Mesenchymal stem cell of adipose (primary cell): ENCODE measurements around the genes CR1, TRAF3IP3 and KCNH1.

DNA sequence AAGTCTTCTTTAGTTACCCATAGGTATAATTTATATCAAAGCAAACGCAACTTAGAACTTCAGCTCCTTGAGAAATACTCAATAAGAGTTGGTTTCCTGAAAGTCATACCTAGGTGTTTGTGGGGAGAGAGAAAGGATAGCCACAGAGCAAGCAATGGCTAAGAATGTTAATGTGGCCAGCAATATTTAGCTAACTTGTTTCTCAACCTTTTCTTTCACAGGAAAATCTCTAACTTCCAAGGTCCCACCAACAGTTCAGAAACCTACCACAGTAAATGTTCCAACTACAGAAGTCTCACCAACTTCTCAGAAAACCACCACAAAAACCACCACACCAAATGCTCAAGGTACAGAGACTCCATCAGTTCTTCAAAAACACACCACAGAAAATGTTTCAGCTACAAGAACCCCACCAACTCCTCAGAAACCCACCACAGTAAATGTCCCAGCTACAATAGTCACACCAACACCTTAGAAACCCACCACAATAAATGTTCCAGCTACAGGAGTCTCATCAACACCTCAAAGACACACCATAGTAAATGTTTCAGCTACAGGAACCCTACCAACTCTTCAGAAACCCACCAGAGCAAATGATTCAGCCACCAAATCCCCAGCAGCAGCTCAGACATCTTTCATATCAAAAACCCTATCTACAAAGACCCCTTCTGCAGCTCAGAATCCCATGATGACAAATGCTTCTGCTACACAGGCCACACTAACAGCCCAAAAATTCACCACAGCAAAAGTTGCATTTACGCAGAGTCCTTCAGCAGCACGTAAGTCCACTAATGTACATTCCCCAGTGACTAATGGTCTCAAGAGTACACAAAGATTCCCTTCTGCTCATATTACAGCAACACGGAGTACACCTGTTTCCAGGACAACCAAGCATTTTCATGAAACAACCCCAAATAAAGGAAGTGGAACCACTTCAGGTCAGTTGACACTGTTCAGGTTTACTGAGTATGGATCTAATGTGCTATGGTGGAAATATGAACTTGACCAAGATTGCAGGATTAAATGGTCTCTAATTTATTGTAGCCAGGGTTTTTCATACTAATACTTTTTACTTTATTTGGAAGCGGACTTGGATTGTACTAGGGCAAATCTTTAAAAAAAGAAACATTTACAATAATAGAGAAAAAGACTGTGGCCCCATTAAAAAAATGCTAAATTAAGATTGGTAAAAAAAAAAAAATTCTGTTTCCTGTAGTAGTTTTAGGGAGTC, 15.4 kb downstream of the CD55 start:
- CAGE, long polyA plus RNA, result no peak

DNA sequence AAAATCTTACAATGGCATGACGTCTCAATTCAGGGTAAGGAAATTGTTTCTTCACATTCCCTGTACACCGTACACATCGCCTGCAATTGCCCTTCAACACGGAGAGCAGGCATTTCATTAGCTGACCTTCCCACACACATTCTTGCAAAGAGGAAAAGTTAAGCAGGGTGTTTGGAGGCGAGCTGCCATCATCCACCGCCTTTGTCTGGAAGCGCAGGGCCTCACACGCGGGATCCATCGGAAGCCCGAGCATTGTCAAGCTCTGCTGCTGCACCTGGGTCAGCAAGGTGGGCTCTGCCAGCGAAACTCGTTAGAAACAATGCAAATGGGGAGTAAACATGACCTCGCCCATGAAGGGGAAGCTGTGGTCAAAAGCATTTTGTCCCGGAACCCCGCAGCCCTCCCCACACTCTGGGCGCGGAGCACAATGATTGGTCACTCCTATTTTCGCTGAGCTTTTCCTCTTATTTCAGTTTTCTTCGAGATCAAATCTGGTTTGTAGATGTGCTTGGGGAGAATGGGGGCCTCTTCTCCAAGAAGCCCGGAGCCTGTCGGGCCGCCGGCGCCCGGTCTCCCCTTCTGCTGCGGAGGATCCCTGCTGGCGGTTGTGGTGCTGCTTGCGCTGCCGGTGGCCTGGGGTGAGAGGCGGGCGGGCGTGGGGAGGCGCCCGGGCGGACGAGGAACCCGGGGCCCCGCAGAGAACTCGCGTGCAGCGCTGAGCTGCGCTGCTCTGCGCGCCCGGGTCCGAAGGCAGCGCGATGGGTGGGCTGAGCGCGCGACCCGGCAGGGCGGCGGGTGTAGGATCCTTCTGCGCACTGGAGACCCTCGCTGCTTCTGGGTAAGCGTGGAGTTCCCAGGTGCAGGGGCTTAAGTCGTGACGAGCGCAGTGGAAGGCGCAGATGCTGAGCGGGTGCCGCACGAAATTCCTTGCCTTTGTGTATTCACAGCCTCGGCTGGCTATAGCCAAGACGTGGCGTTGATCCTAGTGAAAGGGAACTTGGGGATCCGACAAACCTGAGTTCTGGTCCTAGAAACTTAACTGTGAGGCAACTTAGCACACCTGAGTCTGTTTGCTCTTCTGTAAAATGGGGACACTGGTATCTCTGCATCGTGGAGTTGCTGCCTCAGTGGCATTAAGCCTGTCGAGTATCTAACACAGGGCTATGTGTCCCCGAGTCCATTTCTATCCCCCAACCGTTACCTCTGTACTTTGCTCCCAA, at the start of gene CR1:
CR1 (plus strand) TSS at position 407 of the 1,220 bp plus-strand sequence.
- CAGE, long polyA plus RNA, result no peak

DNA sequence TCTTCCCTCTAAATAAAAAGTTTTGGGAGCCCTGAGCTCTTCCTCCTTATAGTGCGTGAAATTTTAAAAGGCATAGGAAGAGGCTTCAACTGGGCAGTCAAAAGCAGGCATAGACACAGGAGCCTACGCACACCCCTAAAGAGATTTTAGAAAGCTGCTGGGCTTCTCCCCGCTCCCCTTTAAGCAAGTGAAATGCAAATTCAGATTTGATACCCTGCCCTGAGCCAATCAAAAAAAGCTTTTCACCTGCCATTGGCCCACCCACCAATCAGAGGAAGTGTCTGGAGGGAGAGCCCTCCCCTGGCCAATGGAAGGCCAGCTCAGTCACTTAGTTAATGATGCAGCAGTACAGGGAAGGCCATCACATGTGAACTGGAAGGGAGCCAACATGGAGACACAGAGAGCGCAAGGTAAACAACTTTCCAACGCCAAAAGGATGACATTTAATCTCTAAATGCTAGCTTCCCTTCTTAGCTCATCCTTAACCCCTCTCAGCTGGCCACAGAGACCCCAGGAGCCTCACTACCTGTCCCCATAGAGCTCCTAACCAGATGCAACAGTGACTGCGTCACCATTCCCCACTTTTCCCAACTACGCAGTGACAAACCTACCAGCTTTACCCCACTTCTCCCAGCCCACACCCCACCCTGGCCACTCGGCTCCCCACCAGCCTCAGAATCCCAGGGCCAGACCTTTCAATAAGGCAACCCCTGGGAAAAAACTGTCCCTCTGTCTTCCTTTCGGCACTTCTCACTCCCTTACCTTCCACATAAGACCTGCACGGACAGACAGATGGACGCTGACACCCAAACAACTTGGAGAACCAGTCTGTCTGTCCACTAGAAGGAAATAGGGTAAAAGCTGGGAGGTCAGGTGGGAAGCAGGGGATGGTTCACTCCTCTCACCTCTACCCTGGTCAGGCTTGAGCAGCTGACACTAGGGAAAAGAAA, 71.0 kb downstream of the CD46 start:
- CAGE, long polyA plus RNA, result no peak

- CAGE, long polyA plus RNA, result no peak
Observed at GRCh38 chr1:207830591-207831158, 78.8 kb downstream of the CD46 start.

DNA sequence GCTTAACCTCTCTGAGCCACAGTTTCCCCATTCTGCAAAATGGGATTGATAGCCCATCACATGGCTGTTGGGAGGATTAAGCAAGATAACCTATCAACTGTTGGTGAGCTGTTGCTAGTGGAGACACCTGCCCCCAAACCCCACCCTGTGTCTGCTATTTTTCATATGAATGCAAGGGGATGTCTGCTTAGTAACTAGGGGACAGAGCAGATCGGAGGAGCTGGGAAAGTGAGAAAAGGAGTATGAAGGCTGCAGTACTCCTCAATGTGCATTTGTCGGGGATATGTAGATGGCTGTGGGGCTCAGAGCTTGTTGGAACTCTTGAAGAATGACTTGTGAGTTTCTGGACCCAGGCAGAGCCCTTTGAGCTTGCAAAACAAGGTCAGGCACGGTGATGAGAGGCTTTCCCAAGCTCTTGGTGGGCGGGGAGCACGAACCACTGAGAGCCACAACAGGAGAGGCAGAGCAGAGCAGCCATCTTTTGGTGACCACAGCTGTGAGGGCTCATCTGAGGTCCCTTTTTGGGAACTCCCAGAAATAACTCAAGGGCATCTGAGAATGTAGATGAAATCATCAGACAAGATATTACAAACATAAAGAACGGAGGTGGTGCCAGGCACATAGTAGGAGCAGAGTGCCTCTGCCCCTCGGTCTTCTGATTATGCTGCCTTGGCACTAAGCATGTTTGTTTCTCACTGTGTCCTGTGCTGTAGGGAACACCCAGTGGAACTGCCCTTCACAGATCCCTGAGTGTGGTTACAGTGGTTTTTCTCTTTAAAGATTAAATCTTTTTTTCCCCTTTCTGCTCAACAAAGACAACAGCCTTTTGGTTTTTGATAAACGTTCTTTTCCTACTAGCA, 37.9 kb downstream of the CD34 start:
- CAGE, long polyA plus RNA, result no peak

DNA sequence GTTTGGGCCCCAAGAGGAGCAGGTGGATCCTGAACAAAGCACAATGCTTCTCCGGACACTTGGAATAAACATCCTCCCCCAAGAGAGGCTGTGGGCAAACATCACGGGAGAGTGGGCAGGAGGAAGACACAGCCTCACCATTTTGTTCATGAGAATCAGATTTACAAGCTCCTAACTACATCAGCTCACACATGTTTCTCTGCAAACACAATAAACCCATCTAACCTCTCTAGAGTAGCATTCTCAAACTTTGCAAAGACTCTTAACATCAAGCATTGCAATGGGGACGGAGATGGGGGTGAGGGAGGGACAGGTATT, 18.0 kb downstream of the CD34 start:
- CAGE, long polyA plus RNA, result no peak

- CAGE, long polyA plus RNA, result no peak
Observed at GRCh38 chr1:208073273-208073553, 162.3 kb upstream of the CD34 start.

- CAGE, long polyA plus RNA, result no peak
Observed at GRCh38 chr1:208094068-208094766, 150.0 kb downstream of the PLXNA2 start.

- CAGE, long polyA plus RNA, result no peak
Observed at GRCh38 chr1:208177479-208178184, 66.6 kb downstream of the PLXNA2 start.

GRCh38 chr1:208198129-208198747, 45.9 kb downstream of the PLXNA2 start:
- CAGE, long polyA plus RNA, result no peak

DNA sequence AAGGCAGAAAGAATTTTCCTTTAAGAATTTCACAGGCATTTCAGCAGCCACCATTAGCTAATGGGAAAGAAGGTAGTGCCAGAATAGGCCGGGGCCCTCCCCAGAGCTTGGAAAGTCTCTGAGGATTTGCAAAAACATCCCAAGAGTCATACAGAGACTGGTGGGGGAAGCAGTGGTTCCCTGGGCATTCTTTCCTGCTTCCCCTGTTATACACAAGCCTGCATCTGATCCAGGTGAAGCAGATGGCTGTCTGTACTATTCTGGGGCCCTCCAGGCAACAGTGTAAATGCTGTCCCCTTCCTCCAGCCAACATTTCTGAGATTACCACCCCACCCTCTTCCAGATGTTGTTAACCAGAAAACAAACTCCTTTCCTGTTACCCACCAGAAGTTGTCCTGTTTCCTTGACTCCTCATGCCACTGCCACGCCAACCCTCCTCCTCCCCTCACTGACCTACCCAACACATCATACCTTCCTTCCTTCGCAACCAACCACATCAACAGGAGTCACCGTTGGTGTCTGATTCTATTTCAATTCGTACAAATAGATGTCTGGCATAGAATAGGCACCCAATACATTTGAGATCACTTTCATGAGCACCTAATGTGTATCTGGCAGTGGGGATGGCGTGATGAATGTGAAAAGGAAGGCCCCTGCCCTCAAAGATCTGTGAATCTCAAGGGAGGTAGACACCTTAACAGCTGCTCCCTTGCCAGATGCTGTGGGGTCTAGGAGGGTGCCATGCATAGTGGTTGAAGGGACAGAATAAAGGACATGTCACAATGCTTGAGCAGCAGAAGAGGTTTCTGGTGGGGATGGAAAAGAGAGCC, 39.9 kb downstream of the PLXNA2 start:
- CAGE, long polyA plus RNA, result no peak

DNA sequence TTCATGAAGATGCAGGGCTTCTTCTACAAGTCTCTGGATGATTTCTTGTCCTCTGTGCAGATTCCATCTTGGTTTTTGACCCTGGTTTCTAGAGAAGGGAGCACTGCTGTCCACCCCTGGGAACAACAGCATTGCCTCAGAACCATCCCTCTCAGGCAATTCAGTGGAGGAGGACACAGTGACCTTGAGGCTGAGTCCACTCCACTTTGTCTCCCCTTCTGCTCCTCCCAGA, 11.7 kb upstream of the PLXNA2 start:
- CAGE, long polyA plus RNA, result no peak

- CAGE, long polyA plus RNA, result no peak
Observed at GRCh38 chr1:209614809-209615606, 31.5 kb downstream of the CAMK1G start.

DNA sequence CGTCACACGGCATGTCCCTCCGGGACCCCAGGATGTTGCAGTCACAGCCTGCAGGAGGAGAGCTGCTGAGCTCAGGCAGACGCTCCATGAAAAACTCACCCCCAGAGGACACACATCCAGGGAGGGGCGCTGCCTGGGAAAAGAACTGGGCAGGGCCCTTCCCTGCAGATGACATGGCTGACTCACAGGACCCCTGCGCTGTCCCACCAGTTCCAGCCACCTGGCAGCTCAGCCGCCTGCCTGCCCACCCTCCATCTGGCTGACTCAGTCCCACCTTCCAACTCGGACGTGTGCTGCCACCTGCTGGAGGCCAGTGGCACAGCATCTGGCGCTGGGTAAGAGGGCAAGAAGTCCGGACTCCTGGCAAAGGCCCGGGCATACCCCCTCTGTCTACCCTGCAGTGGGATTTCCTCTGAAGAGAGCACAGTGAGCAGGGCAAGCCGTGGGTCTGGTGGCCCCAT, 24.7 kb downstream of the LAMB3 start:
- CAGE, long polyA plus RNA, result no peak

DNA sequence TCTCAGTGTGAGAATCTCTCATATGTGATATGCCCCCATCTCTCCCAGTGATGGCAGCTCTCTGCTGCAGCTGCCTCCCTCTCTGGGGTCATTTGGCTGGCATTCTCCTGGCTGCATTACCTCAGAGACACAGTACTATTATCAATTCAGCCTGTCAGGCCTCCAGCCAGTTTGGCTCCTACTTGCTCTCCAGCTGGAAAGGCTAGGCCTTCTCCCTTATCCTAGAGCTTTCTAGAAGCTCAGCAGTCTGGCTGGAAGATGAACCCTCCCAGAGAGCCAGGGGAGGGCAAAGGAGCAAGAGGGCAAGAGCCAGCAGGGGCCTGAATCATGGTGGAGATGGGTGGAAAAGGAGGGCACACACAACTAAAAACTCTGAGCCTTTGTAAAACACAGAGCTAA, 8.9 kb downstream of the LAMB3 start:
- CAGE, long polyA plus RNA, result no peak

DNA sequence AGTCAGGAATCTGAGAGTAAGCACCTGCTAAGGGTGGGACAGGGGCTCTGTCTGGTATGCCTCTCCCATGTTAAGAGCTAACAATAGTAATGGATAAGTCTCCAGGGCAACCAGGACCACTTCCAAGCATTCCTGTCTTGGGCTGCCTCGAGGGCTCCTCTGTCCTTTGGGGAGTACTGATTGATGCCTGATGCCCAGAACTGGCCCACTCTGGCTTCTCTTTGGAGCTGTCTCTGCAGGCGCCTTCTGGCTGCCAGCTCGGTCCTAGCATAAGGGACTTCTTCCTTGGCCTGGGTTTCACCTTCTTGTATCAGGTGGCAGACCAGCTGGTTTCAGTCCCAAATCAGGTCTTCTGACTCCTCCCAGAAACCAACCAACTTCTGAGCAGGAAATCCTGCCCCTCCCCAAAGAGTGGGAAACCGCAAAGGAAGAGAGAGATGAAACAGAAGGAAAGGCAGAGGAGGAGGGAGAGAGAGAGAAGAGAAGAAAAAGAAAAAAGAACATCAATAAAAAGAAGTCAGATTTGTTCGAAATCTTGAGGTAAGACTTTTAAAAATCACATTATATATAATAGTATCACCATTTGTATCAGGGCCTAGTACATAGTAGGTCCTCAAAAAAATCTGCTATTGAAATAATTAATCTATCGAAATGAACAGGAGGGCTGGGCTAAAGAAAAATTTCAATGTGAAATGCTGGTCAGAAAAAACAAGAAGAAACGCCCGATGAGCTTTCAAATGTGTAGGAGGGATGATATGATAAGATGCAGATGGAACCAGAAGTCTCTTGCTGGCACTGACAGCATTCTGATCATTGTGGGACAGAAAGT, 10.7 kb downstream of the G0S2 start:
- CAGE, long polyA plus RNA, result no peak

- CAGE, long polyA plus RNA, result no peak
Observed at GRCh38 chr1:209755773-209756234, at the start of gene TRAF3IP3. TSS of gene TRAF3IP3 (plus strand) at chr1:209756053.

GRCh38 chr1:209839549-209840668, 12.1 kb downstream of the UTP25 start:
- CAGE, long polyA plus RNA, result no peak

DNA sequence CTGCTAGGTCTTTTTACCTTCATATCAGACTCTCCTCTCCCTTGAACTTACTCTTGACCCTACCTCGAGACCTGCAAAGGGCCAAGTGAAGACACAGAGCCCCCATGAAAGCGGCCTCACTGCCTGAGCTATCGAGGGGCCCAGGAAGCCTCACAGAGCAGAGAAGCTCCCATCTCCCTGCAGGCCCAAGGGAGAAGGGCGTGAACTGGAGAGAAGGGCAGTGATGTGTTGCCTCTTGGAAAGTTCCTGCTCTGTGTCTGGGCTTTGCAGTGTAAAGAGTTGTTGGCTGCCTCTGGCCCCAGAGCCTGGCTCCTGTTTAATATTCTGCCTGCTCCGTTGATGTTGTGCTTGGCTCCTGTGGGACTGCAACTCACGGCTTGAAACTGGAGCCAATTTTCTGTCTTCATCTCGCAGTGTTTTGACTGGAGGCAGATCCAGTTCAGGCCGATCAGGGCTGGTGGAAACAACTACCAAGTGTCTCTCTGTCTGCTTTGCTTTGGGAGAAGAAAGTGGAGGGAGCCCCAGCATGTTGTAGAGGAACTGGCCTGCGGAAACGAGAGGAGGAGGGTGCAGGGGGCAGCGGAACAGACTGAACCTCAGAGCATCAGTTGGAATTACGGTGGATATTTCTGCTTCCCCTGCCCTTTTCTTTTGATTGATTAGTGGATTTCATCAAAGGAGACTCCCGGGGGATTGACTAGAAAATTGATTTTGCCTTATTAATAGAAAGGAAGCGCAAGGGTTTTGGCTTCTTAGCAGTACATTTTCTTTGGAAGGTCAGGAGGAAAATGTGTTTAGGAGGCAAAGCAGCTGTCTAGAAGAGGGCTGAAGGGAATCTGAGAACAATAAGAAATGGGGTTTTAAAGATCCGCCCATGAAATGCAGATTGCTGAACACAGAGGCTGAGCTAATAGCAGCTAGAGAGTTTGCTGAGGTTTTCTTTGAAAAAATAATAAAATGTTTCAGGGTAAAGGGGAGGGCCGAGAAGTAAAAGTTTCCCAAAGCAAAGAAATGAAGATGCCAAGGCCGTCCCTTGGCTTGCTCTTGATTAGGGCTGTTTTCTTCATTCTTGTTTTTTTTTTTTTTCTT, 4.6 kb downstream of the SERTAD4 start:
- CAGE, long polyA plus RNA, result no peak

- CAGE, long polyA plus RNA, result no peak
Observed at GRCh38 chr1:211133193-211134578, at the start of gene KCNH1. TSS of gene KCNH1 (minus strand) at chr1:211134148.